Psoas muscle (tissue), 2 donors: Measurements from ENCODE around the genes LCMT1 and C16orf82.

- PRO-cap, 2 experiments = no peak in any of the 2 experiments
Measured at GRCh38 chr16:24791293-24791897, 54.4 kb upstream of the SLC5A11 start.

DNA sequence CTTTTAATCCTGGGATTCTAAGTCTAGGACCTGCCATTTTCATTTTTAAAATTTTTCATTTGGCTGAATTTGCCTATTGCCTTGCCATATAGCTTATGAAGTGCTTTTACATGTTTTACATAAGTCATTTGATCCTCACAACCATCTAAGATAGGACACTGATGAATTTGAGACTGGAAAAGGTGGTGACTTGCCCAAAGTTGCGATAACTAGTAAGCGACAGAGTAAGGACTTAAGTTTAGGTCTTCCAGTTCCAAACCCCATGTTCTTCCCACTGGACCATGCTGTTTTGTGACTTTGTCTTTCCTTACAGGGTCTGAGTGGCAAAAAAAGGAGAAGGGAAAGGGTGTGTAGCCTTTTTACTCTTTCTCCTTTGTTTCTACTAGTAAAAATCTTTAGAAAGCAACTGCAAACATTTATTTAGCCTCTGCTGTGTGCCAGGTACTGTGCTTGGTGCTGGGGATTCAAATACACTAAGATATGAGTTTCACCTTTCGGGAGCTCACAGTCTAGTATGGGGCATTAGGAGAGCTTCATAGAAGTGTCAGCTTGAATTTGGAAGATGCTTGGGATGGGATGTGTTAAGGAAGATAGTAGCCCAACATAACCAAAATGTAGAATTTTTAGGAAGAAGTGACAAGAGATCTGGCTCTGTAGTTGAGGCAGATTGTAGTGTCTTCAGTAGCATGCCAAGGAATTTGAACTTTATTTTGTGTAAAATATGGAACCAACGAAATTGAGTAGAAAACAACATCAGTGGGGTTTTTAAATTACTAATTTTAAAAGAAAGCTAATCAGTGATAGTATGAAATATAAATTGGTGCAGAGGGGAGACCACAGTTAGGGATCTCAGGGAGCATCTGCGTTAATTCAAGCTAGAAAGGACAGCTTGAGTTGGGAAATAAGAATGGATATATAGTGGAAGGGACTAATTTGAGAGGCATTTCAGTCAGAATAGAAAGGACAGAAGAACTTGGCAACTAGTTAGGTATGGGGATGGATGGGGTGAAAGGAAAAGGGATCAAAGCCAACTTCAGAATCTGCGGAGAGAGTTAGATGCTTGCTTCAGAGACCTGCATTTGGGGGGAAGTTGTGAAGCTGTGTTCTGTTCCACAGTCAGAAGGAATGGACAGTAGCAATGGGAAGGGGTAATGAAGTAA, 49.8 kb upstream of the SLC5A11 start:
- PRO-cap, 2 experiments = no peak in any of the 2 experiments

- PRO-cap, 2 experiments = no peak in any of the 2 experiments
Measured at GRCh38 chr16:24838574-24839344, 7.0 kb upstream of the SLC5A11 start.

- PRO-cap, 2 experiments = no peak in any of the 2 experiments
Measured at GRCh38 chr16:24853834-24854293, 8.1 kb downstream of the SLC5A11 start.

DNA sequence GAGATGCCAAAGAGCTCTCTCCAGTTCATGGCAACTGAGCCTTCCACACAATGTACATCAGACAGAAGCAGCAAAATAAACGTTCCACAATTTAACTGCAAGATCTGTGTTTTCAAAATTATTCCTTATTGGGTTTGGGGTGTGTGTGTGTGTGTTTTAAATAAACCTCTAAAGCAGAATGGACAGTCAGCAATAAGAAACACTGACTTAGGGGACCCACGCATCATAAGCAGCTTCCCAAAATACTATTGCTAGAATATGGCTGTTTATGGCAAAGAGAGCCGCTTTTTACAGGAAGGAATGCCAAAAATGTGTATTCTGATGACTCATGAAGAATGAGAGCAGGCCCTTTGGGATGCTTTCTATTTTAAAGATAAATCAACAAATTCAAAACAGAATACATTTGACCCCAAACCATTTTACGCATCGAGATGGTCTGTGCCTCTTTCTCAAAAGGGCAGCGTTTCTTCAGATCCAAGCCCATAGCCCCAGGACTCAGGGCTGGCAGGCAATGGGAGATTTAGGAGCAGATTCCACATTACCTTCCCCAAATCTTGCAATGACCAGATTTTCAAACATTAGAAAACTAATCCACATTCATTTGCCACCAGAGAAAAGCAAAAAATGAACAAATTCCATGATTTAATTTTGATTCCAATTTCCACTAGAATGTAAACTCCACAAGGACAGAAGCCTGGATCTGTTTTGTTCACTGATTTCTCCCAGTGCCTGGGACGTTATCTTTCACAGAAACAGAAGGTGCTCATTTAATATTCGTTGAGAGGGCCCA, 37.4 kb downstream of the ARHGAP17 start:
- PRO-cap, 2 experiments = no peak in any of the 2 experiments

DNA sequence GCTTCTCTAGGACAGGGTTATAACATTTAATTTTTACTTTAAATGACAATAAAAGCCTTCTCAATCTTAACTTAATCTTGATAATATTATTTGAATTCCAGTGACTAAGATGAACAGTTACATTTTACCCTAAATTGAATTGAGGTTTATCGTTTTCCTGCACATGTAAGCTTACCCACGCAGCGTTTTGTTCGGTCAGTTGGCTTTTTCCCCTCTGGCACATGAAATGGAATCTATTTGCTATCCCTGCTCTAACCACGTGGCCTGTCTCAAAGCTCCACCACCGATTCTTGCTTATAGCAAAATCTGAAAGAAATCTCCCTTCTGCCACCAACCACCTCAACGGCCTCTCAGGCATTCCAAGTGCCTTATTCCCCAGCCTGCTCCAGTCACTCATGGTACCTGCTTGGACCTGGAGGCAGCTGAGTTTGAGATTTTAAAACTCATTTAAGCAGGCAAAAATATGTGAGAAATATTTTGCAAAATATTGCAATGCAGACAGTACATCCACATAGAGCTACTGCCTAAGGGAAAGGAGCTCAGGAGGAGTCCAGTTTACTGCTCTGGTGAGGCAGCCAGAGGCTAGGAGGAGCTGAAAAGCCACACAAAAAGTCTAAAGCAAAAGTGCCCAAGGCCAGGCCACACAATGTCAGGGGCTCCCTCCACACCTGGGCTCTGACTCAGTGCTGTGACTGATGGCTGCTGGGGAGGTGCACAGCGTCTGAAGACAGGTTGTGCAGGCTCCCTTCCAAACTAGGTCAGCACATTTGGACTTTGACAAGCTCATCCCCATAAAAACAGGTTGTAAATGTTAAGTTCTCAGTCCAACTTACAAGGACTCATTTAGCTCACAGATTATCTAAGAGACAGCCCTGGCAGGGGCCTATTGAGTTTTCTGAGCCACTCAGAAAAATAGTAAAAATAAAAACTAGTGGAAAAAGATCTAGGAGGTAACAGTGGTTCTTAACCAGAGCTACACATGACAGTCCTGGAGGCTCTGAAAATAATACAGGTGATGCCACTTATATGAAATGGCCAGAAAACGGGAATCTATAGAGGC, 26.3 kb downstream of the ARHGAP17 start:
- PRO-cap, 2 experiments = no peak in any of the 2 experiments

- PRO-cap, 2 experiments = no peak in any of the 2 experiments
Measured at GRCh38 chr16:25048474-25048952, 33.3 kb upstream of the ARHGAP17 start.

GRCh38 chr16:25051841-25052349, 36.7 kb upstream of the ARHGAP17 start:
- PRO-cap, 2 experiments = no peak in any of the 2 experiments

DNA sequence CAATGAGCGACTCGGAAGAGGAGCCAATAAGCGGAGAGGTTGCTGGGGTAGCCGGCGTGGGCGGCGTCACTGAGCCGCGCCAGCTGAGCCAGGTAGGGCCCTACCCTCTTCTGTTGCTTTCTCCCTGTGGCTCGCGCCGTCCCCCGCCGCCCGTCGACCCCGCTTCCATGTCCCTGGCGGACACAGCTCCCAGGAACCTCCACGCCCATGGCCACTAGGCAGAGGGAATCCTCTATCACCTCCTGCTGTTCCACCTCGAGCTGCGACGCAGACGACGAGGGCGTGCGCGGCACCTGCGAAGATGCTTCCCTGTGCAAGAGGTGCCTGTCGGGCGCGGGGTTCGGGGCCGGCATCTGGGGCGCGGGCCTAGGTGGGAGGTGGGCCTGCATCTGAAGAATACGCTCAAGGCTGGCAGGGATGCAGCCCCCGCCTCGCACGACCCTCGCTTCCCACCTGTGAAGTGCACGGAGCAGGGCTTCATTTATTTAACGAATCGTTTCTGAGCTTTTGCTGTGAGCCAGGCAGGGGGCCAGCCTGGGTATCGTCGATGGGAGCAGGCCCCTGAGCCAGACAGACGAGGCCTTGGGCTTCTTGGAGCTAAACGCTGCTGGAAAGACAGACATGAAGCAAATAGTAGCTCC, at the start of gene LCMT1:
Gene LCMT1 (plus strand): TSS at position 66 of the 641 bp plus-strand sequence.
- PRO-cap, 2 experiments = peak in 2 of 2 experiments; most common plus-strand start position 69 of the sequence (in 1)

DNA sequence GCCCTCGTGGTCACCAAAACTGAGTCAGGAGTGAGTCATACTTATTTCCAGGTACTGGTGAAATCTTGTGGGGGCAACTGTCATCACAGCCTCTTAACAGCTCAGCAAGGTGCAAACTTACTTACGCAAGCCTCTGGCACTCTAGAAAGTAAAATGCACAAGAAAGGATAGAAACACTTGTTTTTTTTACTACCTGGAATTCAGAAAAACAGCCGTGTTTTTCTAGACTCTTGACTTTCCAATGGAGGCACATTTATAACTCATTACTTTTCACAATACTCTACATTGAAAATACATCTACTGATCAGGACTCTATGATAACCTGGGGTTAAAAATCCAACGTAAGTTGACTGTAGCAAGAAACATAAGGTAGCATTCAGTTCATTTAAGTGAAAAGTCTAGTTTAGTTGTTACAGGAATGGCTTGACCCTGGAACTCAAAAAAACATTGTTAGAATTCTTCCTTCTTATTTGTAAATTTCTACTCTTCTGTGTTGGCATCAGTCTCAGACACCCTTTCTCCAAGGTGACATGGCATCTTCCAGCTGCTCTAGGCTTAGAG, 468.3 kb upstream of the C16orf82 start:
- PRO-cap, 2 experiments = no peak in any of the 2 experiments

DNA sequence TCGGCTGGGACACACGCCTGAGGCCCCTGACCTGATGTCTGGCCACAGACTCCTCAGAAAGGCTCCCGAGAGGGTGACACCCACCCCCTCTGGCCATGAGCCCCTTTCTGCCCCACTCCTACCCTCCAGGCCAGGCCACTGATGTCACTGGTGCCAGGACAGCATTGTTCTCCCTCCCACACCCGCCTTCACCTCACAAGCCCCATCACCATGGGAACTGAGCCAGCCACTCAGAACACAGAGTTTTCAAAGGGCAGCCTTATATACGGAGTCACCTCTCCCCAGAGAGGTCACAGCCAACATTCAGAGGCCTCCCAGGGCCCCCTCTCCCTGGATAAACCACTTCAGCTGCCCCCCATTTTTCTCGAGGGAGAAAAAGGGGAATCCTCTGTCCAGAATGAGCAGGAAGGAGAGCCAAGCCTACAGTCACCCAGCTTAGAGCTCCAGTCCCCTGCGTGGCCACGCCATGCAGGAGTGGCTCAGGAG, at the start of gene C16orf82:
Gene C16orf82 (plus strand): TSS at position 262 of the 486 bp plus-strand sequence.
- PRO-cap, 2 experiments = no peak in any of the 2 experiments

DNA sequence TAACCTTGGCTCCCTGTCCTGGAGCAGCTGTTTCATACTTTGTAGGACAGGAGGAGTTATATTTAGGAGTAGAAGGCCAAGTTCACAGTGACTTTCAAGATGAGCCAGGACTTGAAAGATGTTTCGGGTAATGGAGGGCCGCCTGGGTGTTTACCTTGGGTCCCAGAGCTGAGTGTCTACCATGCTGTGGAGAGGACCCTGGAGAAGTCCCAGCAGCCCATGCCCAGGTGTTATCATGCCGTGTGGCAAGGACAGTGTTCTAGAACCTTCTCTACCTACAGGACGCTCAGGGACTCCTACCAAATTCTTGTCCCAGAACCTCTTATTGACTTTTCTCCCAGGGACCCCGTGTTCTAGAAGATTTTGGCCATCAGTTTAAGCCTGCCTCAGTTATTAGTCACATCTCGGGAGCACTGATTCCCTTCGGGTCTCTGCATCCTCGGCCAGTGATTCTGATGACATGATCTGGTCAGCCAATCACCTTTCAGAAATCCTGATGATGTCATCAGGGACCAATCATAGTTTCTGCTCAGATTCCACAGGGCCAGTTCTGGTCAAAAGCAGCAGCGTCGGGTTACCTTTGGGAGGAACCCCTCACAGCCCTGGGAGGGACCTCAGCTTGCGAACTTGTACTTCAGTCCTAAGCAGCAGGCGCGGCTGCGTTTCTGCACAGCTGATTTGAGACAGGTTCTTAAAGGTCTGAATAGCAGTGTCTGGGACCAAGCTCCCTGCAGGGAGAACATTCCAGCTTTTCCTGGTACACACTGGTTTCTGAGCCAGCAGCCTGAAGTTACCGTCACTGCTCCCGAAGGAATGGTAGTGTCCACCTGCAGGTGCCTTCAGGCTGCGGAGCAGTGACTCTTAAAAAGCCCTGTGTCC, 13.8 kb downstream of the KDM8 start:
- PRO-cap, 2 experiments = no peak in any of the 2 experiments

DNA sequence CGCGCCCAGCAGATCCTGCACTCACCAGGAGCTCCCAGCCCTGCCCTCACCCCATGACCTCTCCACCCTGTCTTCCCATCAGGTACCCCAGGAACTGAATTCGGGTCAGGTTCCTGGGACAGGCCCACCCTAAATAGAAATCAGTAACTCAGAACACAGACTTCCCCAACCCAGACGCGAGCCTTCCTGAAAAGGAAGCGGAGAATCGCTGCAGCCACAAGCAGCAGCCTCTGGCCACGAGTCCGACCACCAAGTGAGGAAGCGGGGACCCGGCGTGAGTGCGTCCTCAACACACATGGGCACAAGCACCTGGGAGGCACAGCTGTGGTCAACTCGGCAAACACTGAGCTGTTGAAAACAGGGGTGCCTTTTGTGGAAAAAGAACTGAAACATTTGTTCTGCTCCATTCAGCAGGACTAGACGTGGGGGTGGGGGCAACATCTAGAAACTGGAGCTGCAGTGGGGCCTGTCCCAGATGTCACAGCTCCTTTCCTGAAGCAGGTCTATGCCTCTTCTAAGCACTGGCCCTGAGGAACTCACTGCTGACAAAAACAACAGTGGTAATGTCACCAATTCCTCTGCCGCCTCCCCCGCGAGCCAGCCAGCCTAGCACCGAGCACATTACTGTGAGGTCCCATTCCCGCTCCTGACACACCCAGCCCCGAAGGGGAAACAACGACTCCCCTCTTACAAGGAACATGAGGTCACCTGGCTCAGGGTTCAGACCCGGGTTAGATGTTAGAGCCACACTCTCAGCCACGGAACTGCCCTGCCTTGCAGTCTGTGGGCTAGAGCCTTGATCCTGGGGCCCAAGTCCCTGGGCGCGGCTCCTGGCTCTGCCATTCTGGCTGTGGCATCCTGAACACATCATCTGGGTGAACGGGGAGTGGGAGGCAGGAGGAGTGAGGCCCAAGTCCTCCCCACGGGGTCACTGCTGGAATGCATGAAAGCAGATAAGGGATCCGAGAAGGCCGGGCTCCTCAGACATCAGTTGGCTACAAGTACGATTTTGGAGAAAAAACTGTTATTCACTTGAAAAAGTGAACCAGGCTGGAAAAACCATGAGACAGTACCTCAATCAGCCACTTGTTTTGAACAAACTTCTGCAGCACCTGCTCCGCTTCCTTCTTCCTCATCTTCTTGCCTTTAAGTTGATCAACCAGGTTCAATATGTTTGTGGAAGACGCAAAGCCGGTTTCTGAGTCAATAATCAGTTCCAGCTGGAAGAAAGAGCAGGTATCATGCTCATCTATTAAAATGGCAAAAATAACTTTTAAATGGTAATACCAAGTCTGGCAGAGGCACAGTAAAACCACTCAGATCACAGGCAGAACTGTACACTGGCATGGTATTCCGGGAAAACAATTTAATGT, 29.1 kb downstream of the KDM8 start:
- PRO-cap, 2 experiments = no peak in any of the 2 experiments

GRCh38 chr16:27242802-27243748, 25.5 kb downstream of the NSMCE1 start:
- PRO-cap, 2 experiments = no peak in any of the 2 experiments

- PRO-cap, 2 experiments = no peak in any of the 2 experiments
Measured at GRCh38 chr16:27264104-27264590, 4.4 kb downstream of the NSMCE1 start.

GRCh38 chr16:27491765-27492681, 57.7 kb downstream of the GTF3C1 start:
- PRO-cap, 2 experiments = peak in 1 of 2 experiments; most common minus-strand start chr16:27491994 (in 1)

DNA sequence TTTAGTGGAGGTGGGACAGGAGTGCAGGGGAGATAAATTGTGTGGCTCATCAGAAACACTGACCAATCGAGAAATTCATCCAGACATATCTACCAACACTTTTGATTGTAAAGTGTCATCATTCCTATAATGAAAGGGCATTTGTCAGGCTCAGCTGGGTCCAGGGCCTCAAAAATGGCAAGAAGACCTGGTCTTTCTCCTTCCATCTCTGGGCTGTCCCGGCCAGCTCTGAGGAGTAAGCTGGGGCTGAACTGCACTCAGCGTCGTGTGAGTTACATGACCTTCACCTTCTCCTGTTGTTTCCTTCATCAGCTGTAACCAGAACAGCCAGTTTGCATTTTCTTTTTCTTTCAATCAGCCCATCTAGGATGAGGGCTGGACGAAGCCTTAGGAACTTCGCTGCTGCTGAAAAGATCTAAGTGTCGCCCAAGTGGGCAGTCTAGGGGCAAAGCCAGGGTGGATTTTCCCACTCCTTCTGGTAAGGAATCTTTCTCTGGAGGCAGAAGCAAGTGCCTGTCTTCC, 25.5 kb downstream of the KATNIP start:
- PRO-cap, 2 experiments = no peak in any of the 2 experiments

- PRO-cap, 2 experiments = no peak in any of the 2 experiments
Measured at GRCh38 chr16:28098318-28098659, 34.8 kb upstream of the GSG1L start.

GRCh38 chr16:28103609-28104238, 40.2 kb upstream of the GSG1L start:
- PRO-cap, 2 experiments = no peak in any of the 2 experiments

DNA sequence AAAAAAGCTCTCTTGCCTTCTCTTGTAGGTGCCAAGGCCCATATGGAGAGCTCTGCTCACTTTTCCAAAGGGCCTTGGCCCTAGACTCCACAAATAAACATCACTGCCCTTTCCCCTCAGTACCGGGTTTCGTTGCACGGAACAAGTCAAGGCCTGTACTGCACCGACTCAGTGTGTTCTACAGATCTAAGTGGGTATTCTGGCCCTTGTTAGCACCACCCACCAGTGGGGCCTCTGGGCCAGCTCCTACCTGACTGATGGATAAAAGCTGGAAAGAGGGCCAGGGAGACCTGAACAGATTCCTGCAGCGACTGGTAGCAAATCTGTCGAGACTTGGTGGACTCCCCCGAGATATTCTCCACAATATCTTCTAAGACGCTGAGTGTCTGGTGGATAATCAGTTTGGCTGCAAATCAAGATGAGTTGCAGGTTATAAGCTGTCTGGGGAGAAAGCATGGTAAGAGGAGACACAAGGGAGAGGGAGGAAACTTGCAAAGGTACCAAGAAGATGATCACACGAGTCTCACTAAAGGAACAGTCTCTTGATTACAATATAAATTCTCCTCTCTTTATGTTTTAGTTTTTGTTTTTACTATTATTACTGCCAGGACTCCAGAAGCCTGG, 43.9 kb upstream of the GSG1L start:
- PRO-cap, 2 experiments = peak in 1 of 2 experiments; most common plus-strand start position 264 of the sequence (in 1)